Ovary (tissue), 7 donors: ENCODE data around the genes SYT13 and CREB3L1.

DNA sequence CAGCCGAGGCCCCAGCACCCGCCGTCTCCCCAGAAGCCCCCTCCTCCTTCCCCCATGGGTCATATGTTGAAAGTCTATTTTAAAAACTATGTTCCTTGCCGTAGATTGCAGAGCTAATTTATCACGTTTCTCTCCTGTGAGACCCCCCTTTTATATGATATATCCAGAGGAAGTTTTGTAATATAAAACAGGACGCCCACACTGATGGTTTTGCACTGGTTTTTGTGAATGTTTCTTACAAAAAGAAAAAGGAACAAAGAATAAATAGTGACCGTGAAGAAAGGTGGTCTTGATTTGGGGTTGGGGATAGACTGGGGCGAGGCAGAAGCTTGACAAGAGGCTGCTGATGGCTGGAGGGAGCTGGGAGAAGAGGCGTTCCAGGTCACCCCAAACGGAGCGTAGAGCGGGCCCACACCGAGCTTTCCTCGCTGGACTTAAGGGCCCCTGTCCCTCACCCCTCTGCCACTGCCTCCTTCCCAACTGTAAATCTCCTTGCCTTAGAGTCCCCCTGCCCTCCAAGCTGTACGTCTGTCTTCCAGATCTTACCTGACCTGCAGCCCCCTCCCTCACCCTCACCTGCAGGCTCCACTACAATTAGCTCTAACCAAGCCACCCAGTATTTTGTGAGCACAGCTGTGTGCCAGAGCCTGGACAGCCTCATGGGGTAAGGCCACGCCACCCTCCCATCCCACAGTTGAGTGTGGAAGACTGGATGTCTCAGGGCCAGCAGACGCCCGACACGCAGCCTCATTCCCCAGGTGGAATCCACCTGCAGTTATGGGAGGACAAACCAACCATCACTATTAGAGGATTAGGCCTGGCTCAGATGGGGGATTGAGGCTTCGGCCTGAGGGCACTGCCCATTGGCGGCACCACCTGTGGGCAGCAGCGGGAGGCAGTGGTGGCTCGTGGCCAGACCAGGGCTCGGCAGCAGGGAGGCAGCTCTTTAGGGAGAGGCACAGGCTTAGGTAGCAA, 18.2 kb downstream of the TP53I11 start:
- PRO-cap, 7 experiments, result no peak in any of the 7 experiments
- RAMPAGE, long total RNA, 2 experiments, result no peak in any of the 2 experiments

GRCh38 chr11:45100201-45100645, 46.2 kb upstream of the PRDM11 start:
- PRO-cap, 7 experiments, result no peak in any of the 7 experiments
- RAMPAGE, long total RNA, 2 experiments, result no peak in any of the 2 experiments

- PRO-cap, 7 experiments, result no peak in any of the 7 experiments
- RAMPAGE, long total RNA, 2 experiments, result no peak in any of the 2 experiments
These were observed 18.3 kb upstream of the PRDM11 start for GRCh38 chr11:45128163-45128609.

- PRO-cap, 7 experiments, result no peak in any of the 7 experiments
- RAMPAGE, long total RNA, 2 experiments, result no peak in any of the 2 experiments
These were observed 32.4 kb downstream of the SYT13 start for GRCh38 chr11:45253648-45254219.

- PRO-cap, 7 experiments, result no peak in any of the 7 experiments
- RAMPAGE, long total RNA, 2 experiments, result no peak in any of the 2 experiments
These were observed at the start of gene SYT13 for GRCh38 chr11:45285671-45286947. Gene SYT13 (minus strand): TSS chr11:45286341.

DNA sequence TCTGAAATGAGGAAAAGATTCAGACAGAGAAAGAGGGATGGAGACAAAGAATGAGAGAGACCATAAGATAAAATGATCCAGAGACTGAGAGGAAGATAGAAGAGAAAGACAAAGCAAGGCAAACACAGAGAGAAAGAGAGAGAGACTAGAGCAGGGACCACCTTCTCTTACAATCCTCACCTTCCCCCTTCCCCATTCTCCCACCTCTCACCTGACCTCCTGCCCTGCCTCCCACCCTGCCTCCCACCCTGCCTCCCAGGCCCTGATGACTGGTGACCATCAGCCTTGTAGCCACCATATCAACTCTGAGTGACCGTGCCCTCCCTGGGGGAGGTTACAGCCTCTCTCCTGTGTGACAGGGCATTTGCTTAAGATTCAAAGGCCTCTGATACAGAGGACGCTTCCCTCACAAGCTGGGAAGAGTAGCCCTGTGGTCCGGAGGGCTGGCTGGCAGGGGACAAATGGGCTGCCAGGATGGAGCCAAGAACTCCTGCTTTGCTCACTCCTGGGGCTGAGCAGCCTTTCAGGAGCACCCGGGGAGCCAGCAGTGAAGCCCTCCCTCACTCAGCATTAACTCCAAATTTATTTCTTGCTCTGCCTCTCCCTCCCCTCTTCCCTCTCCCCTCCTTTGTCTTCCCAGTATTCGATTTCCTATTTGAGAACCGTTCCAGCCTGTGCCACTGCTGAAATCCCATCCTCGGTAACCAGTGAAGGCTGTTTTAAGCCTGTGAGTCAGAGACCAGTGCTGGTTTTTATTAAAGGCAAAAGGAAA, 125.2 kb upstream of the SYT13 start:
- PRO-cap, 7 experiments, result no peak in any of the 7 experiments
- RAMPAGE, long total RNA, 2 experiments, result no peak in any of the 2 experiments

GRCh38 chr11:45662747-45663365, 2.6 kb downstream of the CHST1 start:
- PRO-cap, 7 experiments, result peak in 2 of 7 experiments; most common plus-strand start chr11:45663118 (in 2)
- RAMPAGE, long total RNA, 2 experiments, result no peak in any of the 2 experiments

GRCh38 chr11:45740893-45741527, 63.9 kb upstream of the SLC35C1 start:
- PRO-cap, 7 experiments, result no peak in any of the 7 experiments
- RAMPAGE, long total RNA, 2 experiments, result no peak in any of the 2 experiments

- PRO-cap, 7 experiments, result peak in 5 of 7 experiments; most common plus-strand start chr11:45745287 (in 3); most common minus-strand start chr11:45745221 (in 5)
- RAMPAGE, long total RNA, 2 experiments, result no peak in any of the 2 experiments
These were observed 59.7 kb upstream of the SLC35C1 start for GRCh38 chr11:45745031-45745782.

DNA sequence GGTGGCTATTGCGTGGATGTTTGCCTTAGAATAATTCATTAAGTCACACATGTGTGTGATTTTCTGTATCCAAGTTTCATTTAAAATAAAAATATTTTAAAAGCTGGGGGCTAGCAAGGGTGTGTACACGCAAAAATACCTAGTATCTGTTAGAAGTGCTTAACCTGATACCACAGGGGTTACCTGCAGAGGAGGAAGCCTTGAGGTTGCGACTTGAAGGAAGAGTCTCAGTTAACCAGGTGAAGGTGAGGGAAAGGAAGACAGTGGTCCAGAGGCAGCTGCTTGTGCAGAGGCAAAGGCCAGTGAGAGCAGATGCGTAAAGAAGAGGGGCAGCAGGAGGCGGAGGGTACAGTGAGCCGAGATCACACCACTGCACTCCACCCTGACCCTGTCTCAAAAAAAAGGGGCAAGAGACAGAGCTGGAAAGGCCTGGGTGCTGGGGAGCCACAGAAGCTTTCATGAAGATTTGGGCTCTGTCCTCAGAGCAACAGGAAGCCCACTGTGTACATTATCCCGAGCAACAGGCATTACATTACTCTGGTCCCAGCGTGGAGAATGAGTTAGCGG, 18.2 kb downstream of the CRY2 start:
- PRO-cap, 7 experiments, result no peak in any of the 7 experiments
- RAMPAGE, long total RNA, 2 experiments, result no peak in any of the 2 experiments

GRCh38 chr11:45899052-45900370, 7.6 kb downstream of the FREY1 start:
- PRO-cap, 7 experiments, result peak in 7 of 7 experiments; most common plus-strand start chr11:45899932 (in 7); most common minus-strand start chr11:45900053 (in 4)
- RAMPAGE, long total RNA, 2 experiments, result start-site peak on the plus strand in 1 of 2 experiments, at chr11:45900107-45900162 at its widest, 20 reads per replicate

GRCh38 chr11:45901699-45902157, 5.3 kb downstream of the FREY1 start:
- PRO-cap, 7 experiments, result no peak in any of the 7 experiments
- RAMPAGE, long total RNA, 2 experiments, result no peak in any of the 2 experiments

DNA sequence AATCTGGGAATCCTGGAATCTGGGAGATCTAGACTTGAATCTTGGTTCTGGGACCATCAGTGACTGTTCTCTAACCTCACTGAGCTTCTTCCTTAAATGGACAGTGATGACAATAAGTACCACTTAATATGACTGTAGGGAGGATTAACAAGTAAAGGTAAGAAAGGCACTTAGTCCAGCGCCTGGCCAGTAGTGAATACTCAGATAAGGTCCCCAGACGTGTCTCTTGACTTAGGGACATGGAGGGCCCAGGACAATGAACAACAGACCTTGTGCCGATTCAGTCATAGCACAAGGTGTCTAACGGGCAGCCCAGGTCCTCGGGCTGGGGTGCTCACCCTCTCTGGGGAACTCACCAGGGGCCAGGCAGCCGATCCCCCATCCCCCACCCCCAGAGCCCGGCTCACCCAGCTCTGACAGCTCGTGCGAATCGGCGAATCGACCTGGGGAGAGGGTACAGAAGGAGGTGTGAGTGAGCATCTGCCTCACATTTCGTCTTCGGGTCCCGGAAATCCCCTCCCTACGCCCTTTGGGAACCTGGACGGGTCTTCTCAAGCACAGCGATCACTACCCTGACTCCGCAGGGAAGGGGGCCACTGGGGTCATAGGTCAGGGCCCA, 517 bp downstream of the PEX16 start:
- PRO-cap, 7 experiments, result no peak in any of the 7 experiments
- RAMPAGE, long total RNA, 2 experiments, result no peak in any of the 2 experiments

DNA sequence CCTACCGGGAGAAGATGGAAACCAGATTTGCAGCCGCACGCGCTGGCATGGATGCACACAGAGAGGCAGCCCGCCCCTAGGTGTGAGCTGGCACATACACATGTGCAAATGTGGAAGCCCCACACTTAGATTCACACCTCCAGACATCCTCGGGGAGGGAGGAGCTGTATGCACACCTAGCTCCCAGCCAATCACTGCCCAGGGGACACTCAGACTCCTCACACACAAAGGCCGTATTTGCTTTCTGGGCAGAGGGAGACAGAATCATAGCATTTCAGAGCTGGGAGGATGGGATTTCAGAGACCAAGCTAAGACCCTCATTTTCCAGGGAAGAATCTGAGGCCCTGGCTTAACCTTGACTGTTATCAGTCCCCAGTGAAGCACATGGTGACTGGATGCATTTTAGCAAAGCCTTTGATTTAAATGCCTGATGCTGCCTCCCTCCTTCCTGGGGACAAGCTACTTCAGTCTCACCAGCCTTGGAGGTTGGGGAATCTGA, 5.4 kb upstream of the CREB3L1 start:
- PRO-cap, 7 experiments, result no peak in any of the 7 experiments
- RAMPAGE, long total RNA, 2 experiments, result no peak in any of the 2 experiments

DNA sequence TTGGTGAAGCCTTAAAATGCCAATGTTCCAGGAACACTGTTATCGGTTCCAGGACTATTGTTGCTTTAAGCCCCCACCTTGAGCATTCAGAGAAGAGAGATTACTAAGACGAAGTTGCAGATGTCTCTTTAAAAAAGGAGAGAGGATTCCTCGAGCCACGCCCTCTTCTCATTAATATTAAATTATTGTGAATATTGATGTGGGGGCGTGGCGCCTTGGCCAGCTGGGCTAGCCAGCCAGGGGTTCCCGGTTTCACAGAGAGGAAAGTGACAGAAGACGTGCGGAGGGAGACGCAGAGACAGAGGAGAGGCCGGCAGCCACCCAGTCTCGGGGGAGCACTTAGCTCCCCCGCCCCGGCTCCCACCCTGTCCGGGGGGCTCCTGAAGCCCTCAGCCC, at the start of gene CREB3L1:
TSS of gene CREB3L1 (plus strand) at position 257 of the 396 bp plus-strand sequence.
- PRO-cap, 7 experiments, result peak in 7 of 7 experiments; most common plus-strand start position 272 of the sequence (in 6); most common minus-strand start position 105 of the sequence (in 1)
- RAMPAGE, long total RNA, 2 experiments, result no peak in any of the 2 experiments

DNA sequence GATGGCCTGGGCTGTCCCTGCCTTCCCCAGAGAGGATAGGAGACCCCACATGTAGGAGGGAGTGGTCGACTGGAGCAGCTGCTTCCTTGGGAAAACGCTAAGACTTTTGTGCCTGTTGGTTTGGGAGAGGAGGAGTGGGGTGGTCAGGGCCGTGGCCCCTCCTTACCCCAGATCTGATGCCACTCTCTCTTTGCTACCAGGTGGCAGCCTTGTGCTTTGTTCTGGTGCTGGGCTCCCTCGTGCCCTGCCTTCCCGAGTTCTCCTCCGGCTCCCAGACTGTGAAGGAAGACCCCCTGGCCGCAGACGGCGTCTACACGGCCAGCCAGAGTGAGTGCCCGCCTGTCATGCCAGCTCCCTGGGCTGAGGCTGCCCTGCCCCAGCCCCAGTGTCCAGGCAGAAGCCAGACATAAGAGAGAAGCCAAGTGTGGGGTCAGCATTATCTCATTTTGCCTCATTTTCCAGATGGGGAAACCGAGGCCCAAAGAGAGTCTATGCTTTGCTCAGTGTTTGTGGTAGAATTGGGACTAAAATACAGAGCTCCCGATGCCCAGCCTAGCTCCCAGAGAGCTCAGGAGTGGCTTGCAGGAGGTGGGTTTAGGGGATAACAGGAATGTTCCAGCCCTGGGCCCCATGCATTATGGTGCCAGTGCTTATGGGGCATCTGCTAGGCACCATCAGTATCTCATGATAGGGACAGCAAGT, 30.0 kb upstream of the DGKZ start:
- PRO-cap, 7 experiments, result peak in 2 of 7 experiments; most common minus-strand start position 269 of the sequence (in 2)
- RAMPAGE, long total RNA, 2 experiments, result no peak in any of the 2 experiments

DNA sequence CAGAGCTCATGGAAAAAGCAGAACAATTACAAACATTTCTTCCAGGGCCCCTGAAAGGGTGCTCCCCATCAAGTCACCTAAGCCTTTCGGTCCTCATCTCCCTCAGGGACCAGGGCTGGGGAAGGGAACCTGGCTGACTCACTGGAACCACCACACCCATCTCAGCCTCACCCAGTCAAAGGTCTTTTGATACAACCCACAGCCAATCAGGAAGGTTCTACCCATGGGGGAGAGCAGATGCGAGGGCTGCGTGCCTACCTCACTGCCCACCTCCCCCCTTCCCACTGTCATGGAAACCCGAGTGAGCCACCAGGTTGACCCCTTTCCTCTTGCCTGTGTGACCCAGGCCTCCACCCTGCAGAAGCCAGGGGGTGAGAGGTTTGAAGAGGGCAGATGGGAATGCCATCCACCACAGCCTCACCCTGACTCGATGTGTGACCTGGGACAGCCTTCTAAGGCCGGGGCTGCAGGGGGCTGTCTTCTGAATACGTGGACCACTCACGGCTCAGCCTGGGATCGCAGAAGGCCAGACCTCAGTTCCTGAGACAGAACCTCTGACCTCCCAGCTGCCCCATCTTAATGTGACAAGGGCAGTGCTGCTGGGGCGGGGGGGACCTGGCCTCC, 2.6 kb downstream of the MDK start:
- PRO-cap, 7 experiments, result no peak in any of the 7 experiments
- RAMPAGE, long total RNA, 2 experiments, result no peak in any of the 2 experiments

- PRO-cap, 7 experiments, result peak in 3 of 7 experiments; most common plus-strand start chr11:46698884 (in 3)
- RAMPAGE, long total RNA, 2 experiments, result no peak in any of the 2 experiments
These were observed 1.8 kb downstream of the ARHGAP1 start for GRCh38 chr11:46698516-46699119.

- PRO-cap, 7 experiments, result no peak in any of the 7 experiments
- RAMPAGE, long total RNA, 2 experiments, result no peak in any of the 2 experiments
These were observed 592 bp downstream of the ZNF408 start for GRCh38 chr11:46701366-46701880.

DNA sequence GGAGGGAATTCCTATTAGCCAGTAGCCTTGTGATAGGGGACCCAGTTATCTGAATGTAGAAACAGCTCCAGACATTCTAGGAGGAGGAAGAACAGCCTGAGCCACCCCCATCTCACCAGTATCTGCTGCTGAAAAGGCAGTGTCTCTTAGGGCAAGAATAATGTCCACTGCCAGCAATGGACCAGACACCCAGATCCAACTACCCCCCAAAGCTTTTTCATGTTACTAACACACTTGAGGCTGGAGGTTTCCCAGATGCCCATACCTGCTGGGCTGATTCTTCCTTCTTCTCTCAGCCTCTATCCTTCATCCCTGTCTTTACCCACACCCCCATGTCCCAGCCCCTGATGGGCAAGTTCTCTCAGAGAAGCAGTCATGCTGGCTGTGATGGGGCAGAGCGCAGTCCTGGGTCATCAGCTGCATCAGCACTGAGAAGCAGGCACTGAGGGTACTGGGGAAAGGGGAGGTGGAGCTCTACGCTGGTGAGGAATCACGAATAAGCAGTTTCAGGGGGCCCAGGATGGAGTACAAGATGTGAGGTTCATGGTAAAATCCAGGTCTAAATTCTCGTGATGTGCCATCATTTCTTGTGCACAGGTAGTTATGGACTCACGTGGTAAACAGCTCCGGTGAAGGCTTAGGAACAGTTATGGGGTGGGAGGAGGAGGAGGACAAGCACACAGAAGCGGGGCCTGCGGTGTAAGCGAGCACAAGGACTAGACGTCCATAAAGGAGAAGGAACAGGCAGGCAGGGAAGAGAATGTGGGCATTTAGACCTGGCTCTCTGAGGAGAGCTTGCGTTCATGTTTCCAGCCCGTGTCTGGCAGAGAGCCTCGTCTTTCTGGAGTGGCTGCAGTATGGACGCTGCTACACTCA, 12.4 kb upstream of the CKAP5 start:
- PRO-cap, 7 experiments, result no peak in any of the 7 experiments
- RAMPAGE, long total RNA, 2 experiments, result no peak in any of the 2 experiments